Breast (tissue), 4 donors: ENCODE measurements around the genes NUPR1 and SPN.

DNA sequence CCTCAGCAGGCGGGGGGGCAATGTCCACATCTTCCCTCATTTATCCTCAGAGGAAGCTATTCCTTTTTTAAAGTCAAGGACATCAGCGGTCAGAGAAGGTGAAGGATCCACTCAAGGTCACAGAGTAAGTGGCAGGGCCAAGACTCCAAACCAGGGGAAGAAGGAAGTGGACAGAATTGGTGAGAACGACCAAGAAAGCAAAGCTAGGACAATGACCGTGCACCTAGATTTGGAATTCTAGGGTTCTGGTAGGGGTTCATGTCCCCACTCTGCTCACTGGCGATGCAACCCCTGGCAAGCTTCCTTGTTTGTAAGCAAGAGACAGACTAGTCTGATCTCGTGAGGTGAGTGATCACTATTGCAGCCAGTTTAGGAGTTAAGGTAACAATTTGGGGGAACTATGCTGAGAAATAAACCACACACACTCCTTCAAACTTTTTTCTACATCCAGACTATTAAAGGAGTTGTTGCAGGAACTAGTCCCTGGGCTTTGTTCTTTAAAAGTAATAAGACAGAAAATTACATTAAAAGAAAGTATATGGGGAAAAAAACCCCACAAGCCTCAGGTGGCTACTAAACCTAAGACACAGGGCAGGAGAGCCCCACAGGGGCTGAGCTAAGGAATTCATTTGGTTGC lies 48.1 kb downstream of the XPO6 start:
- PRO-cap, 3 experiments = no peak in any of the 3 experiments
- RRBS = no CpG with 5 or more reads among the region's 6 CpGs

DNA sequence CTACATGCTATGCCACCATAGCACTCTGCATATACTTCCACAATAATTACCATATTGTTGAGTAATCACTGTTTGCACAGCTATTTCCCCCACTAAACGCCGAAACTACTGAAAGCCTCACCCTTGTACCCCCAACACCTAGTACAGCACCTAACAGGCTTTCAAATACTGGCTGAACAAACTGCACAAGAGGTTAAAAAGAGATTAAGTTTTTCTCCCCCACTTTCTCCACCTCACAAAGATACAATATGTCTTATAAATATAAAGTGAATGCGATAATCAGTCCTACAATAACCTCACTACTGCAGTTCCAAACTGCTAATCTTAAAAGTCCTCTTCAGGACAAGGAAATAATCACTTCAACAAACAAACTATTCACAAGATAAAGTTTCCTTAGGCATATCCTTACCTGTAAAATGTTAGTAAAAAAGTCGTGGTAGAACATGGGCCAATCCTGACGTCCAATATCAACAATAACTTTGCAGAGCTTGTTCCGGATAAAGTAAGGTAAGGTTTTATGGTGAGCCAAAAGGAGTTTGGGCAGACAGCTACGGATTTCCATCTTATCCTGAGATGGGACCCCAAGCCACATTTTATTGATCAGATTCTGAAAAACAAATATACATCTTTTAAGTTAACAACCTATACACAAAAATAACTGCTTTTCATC lies 36.1 kb downstream of the XPO6 start:
- PRO-cap, 3 experiments = no peak in any of the 3 experiments
- RRBS = no CpG with 5 or more reads among the region's 7 CpGs

GRCh38 chr16:28210620-28211689 lies 810 bp downstream of the XPO6 start:
- PRO-cap, 3 experiments = peak in 2 of 3 experiments; most common plus-strand start chr16:28211392 (in 2)
- RRBS = 2% methylated on average over 23 of the region's 49 CpGs

GRCh38 chr16:28277659-28278452 lies 14.5 kb upstream of the SBK1 start:
- PRO-cap, 3 experiments = no peak in any of the 3 experiments
- RRBS = 1% methylated on average over 8 of the region's 42 CpGs

DNA sequence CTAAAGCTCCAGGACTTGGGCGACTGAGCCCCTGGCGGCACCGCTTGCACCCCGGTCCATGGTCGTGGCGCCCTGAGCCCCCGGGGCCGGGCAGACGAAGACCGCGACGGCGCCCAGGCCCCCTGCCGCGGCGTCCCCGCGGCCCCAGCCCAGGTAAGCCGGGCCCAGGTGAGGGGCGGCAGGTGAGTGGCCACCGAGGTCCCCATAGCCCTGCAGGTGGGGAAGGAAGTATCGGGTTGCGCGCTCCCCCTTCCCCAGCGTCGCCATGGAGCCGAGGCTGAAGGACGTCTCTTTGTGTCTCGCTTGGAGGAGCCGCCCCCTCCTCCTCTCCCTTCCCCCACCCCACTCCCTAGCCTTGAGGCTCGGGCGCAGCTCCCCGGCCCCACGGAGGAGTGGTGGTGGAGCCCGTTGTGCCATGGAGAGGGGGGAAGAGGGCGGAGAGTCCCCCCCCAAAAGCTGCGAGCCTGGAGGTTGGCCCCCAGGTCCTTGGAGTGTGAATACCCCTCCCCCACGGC lies 880 bp downstream of the SBK1 start:
- PRO-cap, 3 experiments = peak in 1 of 3 experiments; most common minus-strand start position 267 of the sequence (in 1)
- RRBS = under 1% methylated on average over 16 of the region's 38 CpGs

DNA sequence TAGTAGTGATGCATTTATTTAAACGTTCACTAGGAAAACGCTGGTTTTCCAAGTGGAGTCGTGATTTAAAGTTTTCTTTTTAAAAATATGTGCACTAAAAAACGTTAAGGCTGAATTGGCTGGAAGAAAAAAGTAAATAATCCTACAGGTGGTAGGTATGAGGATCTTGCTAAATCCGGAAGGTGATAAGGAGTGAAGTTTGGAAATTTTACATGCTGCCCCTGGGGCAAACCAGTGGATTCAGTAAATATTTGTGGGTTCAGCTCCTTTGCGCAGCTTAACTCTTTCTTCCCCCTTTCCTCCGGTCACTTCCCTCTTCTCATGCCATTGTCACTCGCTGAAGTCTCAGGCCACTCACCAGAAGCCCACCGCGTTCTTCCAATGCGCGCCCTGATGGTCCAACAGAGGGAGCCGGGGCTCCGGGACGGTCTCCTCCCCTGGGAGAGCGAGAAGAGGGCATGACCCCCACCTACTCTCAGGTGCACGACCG lies 705 bp downstream of the CLN3 start:
- PRO-cap, 3 experiments = peak in 2 of 3 experiments; most common plus-strand start position 333 of the sequence (in 2)
- RRBS = under 1% methylated on average over 12 of the region's 18 CpGs

DNA sequence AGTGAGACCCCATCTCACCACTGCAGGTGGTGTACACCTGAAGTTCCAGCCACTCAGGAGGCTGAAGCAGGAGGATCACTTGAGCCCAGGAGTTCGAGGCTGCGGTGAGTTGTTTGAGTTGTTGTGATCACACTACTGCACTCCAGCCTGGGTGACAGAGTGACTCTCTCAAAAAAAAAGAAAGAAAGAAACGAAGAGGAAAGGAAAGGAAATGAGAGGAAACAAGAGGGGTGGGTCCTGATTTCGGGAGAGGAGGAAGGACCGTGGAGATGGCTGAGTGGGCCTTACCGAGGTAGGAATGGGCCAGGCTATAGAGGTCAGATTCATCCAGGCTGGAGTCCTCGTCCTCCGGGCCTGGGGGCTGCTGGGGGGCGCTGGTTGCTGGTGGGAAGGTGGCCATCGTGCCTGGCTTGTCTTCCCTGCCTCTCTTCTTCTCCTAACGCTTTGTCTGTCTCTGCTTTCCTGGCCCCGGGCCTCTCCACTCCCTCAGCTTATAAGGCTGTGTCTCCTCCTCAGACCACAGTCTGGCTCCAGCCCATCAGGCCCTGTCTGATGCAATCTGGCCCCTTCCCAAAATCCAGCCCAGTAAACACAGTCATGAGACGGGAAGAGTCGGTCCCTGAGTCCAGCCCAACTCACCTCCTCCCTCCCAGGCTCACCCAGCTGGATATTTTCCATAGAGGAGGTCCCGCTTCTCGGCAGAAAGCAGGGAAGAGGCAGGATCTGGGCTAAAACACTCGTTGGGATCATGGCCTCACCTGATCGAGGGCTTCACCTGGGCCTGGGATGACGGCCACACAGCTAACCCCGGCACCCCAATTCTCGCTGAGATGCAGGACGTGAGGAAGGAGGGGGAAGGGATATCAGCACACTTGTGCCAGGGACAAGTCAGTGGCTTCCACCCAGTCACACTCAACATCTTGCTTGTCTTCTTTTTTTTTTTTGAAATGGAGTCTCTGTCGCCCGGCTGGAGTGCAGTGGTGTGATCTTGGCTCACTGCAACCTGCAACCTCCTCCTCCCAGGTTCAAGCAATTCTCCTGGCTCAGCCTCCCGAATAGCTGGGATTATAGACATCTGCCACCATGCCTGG lies at the start of gene NUPR1:
Gene NUPR1, minus strand, starts transcription at position 467 of the 1,091 bp plus-strand sequence.
- PRO-cap, 3 experiments = peak in 3 of 3 experiments; most common plus-strand start position 701 of the sequence (in 2); most common minus-strand start position 464 of the sequence (in 2)
- RRBS = 7% methylated on average over 2 of the region's 25 CpGs

DNA sequence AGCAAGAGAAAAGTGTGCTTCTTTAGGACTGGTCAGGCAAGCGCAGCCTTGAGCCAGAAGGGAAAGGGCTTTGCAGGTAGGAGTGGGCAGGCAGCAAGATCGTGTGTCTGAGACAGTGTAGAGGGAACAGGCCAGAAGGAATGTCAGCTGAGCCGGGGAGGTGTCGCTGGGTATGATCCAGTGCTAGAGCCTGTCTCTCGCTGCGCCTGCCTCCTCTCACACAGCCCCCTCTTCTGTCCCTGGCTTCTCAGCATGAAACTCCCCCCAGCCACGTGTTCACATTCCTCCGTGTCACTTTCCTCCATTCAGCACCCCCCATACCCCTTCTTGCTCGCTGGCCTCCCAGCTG lies 18.9 kb downstream of the SGF29 start:
- PRO-cap, 3 experiments = no peak in any of the 3 experiments
- RRBS = no CpG with 5 or more reads among the region's 9 CpGs

- PRO-cap, 3 experiments = no peak in any of the 3 experiments
- RRBS = no CpG with 5 or more reads among the region's 11 CpGs
Observed at GRCh38 chr16:28610697-28611285, 947 bp upstream of the SULT1A1 start.

DNA sequence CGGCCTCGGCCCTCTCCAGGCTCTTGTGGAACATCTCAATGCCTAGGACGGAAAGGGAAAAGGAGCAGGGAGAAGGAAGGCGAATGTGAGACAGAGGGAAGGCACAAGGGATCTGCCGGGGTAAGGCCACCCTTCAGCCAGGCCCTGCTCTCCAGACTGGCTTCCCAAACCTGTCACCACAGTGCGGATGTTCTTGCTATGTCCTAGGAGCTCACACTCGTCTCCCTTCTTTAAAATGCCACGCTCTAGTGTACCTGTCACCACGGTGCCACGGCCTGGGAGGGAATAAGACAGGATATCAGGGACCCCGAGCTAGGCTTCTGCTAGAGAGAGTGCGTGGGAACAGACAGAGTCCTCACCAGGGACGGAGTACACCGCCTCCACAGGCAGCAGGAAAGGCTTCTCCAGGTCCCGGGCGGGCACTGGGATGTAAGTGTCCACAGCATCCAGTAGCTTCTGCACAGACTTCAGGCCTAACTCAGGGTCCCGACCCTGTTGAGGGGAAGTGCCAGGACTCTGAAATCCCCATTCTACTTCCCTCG lies 2.0 kb downstream of the TUFM start:
- PRO-cap, 3 experiments = no peak in any of the 3 experiments
- RRBS = no CpG with 5 or more reads among the region's 18 CpGs

DNA sequence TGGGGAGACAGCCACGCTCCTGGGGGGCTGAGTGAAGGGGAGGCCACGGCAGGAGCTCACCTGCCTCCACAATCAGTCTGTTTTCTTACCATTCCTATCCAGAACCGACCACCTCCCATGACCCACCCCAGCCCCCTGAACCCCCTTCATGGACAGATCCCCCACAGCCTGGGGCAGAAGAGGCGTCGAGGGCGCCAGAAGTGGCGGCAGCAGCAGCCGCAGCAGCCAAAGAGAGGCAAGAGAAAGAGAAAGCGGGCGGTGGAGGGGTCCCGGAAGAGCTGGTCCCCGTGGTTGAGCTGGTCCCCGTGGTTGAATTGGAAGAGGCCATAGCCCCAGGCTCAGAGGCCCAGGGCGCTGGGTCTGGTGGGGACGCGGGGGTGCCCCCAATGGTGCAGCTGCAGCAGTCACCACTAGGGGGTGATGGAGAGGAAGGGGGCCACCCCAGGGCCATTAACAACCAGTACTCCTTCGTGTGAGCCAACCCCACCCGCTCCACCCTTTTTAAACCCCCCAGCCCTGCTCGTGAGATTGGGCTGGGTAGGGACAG lies 4.9 kb upstream of the ATP2A1 start:
- PRO-cap, 3 experiments = no peak in any of the 3 experiments
- RRBS = no CpG with 5 or more reads among the region's 19 CpGs

GRCh38 chr16:29106164-29106766 lies 121.4 kb downstream of the LAT start:
- PRO-cap, 3 experiments = no peak in any of the 3 experiments
- RRBS = no CpG with 5 or more reads among the region's 9 CpGs

- PRO-cap, 3 experiments = no peak in any of the 3 experiments
- RRBS = no CpG with 5 or more reads among the region's 18 CpGs
Observed at GRCh38 chr16:29117043-29117450, 132.2 kb downstream of the LAT start.

- PRO-cap, 3 experiments = no peak in any of the 3 experiments
- RRBS = no CpG with 5 or more reads among the region's 14 CpGs
Observed at GRCh38 chr16:29129506-29129894, 144.6 kb downstream of the LAT start.

DNA sequence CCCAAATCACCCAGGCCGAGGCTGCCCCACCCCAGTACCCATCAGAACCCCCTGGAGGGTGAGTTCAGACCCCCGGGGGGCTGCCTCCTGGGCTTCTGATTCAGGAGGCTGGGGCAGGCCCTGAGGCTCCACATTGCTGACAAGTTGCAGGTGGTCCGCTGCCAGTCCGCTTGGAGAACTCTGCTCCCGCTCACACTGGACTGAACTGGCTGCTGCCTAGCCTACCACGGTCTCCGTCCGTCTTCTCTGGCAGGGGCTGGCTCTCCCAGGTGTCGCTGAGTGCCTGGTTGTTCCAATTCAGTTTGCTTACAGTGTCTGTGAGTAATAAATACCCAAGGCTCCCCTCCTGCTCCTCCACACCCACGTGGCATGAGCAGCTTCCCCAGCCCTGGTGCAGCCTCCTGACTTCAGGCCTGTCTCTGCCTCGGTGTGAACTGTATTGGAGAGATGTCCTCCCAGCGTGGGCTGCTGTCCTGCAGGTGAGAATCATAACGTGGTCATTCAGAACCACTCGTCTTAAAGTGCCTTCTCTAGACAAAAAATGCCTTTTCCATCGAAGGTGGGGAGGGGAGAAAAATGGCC lies 163.4 kb downstream of the LAT start:
- PRO-cap, 3 experiments = no peak in any of the 3 experiments
- RRBS = no CpG with 5 or more reads among the region's 15 CpGs

- PRO-cap, 3 experiments = no peak in any of the 3 experiments
- RRBS = no CpG with 5 or more reads among the region's 6 CpGs
Observed at GRCh38 chr16:29183006-29183318, 198.1 kb downstream of the LAT start.

GRCh38 chr16:29342875-29343230 lies 63.7 kb downstream of the NPIPB11 start:
- PRO-cap, 3 experiments = no peak in any of the 3 experiments
- RRBS = no CpG with 5 or more reads among the region's 3 CpGs

DNA sequence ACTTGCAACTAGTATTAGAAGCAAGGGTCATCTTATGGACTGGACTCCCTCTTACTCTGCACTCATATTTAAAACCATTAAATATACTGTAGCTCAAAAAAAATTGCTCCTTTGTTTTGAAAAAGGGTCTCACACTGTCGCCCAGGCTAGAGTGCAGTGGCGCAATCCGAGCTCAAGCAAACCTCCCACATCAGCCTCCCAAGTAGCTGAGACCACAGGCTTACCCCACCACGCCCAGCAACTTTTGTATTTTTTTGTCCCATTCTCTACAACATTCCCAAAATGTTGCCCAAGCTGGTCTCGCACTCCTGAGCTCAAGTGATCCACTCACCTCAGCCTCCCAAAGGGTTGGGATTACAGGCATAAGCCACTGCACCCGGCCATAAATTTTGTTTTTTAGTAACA lies 91.0 kb upstream of the SPN start:
- PRO-cap, 3 experiments = no peak in any of the 3 experiments
- RRBS = no CpG with 5 or more reads among the region's 6 CpGs

DNA sequence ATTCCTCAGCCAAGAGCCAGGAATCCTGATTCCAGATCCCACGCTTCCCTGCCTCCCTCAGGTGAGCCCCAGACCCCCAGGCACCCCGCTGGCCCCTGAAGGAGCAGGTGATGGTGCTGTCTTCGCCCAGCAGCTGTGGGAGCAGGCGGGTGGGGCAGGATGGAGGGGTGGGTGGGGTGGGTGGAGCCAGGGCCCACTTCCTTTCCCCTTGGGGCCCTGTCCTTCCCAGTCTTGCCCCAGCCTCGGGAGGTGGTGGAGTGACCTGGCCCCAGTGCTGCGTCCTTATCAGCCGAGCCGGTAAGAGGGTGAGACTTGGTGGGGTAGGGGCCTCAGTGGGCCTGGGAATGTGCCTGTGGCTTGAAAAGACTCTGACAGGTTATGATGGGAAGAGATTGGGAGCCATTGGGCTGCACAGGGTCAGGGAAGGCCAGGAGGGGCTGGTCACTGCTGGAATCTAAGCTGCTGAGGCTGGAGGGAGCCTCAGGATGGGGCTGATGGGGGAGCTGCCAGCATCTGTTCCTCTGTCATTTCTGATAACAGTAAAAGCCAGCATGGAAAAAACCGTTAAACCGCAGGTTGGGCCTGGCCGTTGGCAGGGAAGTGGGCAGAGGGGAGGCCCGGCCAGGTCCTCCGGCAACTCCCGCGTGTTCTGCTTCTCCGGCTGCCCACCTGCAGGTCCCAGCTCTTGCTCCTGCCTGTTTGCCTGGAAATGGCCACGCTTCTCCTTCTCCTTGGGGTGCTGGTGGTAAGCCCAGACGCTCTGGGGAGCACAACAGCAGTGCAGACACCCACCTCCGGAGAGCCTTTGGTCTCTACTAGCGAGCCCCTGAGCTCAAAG lies at the start of gene SPN:
Gene SPN, plus strand, starts transcription at position 228 of the 838 bp plus-strand sequence.
- PRO-cap, 3 experiments = no peak in any of the 3 experiments
- RRBS = no CpG with 5 or more reads among the region's 20 CpGs

GRCh38 chr16:29709582-29709930 lies 30.6 kb downstream of the QPRT start:
- PRO-cap, 3 experiments = no peak in any of the 3 experiments
- RRBS = no CpG with 5 or more reads among the region's 5 CpGs